Kidney epithelial cell (primary cell): ENCODE measurements around the genes CRB1 and DDX59.

- RAMPAGE, long total RNA = no peak
- RRBS = no CpG with 5 or more reads among the region's 8 CpGs
These were observed 1.4 kb downstream of the ZBTB41 start for GRCh38 chr1:197199528-197200292.

GRCh38 chr1:197200293-197200513 lies 890 bp downstream of the ZBTB41 start:
- RAMPAGE, long total RNA = no peak

- RAMPAGE, long total RNA = no peak
- RRBS = no CpG with 5 or more reads among the region's 5 CpGs
These were observed at the start of gene CRB1 for GRCh38 chr1:197267876-197268483. Gene CRB1, plus strand, starts transcription at chr1:197268252.

DNA sequence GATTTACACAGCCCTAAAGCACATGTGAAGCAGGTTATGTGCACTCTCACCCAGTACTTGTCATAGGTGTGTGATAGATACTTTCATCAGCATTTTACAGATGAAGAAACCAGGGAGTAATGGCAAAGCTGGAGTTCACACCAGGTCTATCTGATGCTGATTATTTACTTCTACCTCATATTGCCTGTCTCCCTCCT lies 796 bp upstream of the DENND1B start:
- RAMPAGE, long total RNA = no peak

- RAMPAGE, long total RNA = no peak
- RRBS = no CpG with 5 or more reads among the region's 6 CpGs
These were observed 18.2 kb upstream of the C1orf53 start for GRCh38 chr1:197884270-197884673.

DNA sequence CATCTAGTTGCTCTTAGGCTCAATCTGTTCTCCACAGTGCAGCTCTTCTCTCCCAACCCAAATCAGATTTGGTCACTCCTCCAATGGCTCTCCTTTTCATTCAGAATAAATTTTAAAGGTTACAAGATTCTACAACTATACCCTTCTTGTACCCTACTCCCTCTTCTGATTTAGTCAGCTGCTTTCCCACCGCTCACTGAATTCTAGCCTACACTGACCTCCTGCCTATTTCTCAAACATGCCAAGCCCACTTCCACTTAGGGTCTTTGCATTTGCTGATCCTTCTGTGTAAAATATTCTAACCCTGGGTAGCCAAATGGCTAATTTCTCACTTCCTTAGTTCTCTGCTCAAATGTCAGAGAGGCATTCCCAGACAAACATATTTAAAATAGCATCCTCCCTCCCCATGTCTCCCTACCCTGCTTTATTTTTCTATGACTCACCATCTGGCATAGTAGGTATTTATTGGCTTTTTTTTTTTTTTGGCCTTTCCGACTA lies 1.8 kb upstream of the NEK7 start:
- RAMPAGE, long total RNA = no peak
- RRBS = no CpG with 5 or more reads among the region's 2 CpGs

GRCh38 chr1:198157511-198157920 lies 718 bp downstream of the NEK7 start:
- RAMPAGE, long total RNA = no peak
- RRBS = no CpG with 5 or more reads among the region's 33 CpGs

GRCh38 chr1:198191769-198192408 lies 35.1 kb downstream of the NEK7 start:
- RAMPAGE, long total RNA = no peak
- RRBS = no CpG with 5 or more reads among the region's 1 CpG

DNA sequence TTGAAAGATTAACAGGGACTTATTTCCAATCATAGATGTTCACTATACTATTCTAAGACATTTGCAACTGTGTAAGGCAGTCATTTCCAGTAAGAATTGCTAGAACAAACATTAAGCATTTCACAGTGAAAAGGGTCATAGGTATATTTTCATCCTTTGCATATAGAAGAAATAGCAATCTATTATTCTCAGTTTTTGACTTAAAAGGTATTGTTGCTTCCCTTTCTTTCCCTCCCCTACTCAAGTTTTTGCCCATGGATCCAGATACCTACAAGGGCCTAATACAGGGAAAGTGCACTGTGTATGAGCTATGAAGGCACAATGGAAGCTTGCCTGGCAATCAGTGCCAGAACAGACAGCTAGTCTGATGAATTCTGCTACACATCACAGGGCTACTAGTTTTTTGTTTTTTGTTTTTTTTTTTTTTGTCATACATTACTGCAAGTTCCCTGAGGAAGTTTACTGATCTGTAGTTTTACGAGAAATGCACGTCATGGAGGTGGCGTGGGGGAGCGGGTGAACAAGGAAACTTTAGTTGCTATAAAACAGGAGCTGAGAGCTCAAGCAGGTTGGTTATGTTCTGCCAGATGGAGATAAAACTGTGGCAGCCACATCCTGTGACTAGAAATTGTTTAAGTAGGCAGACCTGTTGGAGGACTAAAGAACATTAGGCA lies 17.5 kb downstream of the PTPRC start:
- RAMPAGE, long total RNA = no peak
- RRBS = no CpG with 5 or more reads among the region's 4 CpGs

DNA sequence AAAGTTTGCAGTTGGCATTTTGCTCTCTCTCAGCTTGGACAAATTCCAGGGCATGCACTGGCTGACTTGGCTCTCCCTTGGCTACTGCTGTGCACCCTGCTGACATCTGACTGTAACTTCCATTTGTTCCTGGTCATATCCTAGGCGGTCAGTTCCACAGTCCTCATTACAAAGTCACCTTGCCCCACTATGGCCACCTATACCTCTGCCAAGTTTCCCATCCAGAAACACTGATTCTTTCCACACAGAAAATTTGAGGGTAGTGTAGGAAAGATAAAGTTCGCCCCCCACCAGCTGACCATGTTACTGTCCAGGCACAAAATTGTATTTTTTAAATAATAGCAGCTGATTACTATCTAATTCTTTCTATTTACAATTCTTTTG lies 380.6 kb upstream of the NR5A2 start:
- RAMPAGE, long total RNA = no peak
- RRBS = no CpG with 5 or more reads among the region's 2 CpGs

GRCh38 chr1:200242411-200243094 lies 167.3 kb downstream of the ZNF281 start:
- RAMPAGE, long total RNA = no peak
- RRBS = no CpG with 5 or more reads among the region's 11 CpGs

GRCh38 chr1:200352039-200352542 lies 57.7 kb downstream of the ZNF281 start:
- RAMPAGE, long total RNA = no peak
- RRBS = no CpG with 5 or more reads among the region's 3 CpGs

DNA sequence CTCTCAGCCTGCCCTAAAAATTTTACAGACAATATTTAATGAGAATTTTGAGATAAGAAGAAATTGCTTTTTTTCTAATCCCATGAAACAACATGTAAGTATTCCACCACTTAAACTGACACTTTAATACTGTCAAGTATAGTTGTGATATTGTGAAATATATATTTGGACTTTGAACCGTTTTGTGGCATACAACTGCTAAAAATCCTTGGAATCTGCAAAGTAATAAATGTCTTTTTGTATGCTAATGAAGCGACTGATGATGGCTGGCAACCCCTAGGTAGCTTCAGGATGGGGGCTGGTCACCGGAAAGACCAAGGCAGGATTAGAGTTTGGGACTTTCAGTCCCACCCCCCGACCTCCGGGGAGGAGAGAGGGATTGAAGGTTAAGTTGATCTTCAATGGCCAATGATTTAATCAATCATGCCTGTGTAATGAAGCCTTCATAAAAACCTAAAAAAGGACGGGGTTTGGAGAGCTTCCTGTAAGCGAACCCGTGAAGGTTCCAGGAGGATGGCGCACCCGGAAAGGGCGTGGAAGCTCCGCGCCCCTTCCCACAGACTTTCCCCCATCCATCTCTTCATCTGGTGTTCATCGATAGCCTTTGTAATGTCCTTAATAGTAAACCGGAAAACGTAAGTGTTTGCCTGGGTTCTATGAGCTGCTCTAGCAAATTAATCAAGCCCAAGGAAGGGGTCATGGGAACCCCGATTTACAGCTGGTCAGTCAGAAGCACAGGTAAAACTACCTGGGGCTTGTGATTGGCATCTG lies 1.7 kb upstream of the ZNF281 start:
- RAMPAGE, long total RNA = start-site peak on the plus strand centred at position 351 of the sequence, 47 bp wide, 14 and 13 reads in 2 replicates
- RRBS = 55% methylated on average over 5 of the region's 17 CpGs

DNA sequence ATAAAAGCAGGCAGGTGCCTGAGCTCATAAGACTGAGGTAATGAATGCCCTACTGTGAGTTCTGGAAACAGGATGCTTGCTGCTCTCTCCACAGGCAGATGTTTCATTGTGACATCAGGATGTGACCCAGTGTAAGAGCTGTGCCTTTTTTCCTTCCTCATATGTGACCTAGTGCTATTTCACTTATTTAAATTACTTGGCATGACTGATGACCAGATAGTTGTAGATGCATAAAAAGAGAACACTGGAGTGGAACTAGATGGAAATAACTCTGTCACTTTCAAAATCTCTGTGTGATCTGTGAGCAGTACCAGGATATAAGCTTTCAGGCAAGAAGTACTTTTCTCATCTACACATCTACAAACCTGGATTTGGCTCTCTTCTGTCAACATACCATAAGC lies 31.8 kb downstream of the KIF14 start:
- RAMPAGE, long total RNA = no peak

DNA sequence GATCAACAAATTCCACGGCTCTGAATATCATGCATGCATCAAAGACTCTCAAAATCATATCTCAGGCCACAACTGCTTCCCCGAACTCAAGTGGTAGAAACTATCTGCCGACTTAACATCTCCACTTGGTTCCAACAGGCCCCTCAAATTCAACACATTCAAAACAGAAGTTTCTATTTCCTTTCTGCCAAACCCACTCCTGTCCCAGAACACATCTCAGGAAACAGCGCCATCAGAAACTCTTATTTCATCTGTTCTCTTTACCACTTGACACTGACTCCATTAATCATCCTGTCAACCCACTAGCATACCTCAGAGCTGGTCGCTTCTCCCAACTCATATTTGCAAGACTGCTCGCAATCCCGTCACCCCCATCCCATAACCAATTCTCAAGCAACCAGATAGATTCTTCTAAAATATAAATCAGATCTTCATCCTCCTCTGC lies 16.6 kb downstream of the DDX59 start:
- RAMPAGE, long total RNA = no peak
- RRBS = no CpG with 5 or more reads among the region's 7 CpGs

GRCh38 chr1:200669164-200670039 lies at the start of gene DDX59:
Gene DDX59, minus strand, starts transcription at chr1:200669907.
- RAMPAGE, long total RNA = start-site peak on the minus strand at chr1:200669844-200669916, 102 and 80 reads in 2 replicates
- RRBS = 2% methylated on average over 35 of the region's 78 CpGs

DNA sequence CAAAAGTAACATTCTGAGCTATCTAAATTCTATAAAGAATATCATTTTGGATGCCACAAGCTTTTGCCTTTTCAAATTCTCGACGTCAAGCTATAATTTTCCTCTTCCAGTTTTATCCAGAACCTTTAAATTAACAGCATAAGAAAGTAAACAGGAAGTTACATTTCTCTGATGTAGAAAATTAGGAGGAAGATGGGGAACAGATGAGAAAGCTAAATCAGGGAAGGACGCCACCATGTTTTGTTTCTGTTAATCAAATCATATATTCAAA lies 8.9 kb upstream of the CAMSAP2 start:
- RAMPAGE, long total RNA = no peak
- RRBS = no CpG with 5 or more reads among the region's 3 CpGs

DNA sequence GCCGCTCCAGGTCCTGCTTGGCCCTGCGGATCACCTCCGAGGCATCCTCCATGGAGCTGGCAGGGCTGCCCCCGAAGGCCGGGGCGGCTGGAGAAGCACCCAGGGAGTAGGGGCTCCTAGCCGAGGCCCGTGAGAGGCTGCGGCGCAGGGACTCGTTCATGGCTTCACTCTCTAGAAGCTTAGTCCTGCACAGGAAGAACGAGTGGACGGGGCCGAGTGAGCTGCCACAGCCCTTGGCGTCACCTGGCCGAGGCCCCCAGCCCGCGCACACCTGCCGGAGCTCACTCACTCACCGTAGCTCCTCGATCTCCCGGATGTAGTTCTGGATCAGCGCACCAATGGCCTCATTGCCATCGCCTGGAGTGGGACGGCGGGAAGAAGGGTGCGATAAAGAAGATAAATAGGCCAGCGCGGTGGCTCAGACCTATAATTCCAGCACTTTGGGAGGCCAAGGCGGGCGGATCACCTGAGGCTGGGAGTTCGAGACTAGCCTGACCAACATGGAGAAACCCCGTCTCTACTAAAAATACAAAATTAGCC lies 23.0 kb downstream of the KIF21B start:
- RAMPAGE, long total RNA = no peak
- RRBS = no CpG with 5 or more reads among the region's 33 CpGs

- RAMPAGE, long total RNA = no peak
- RRBS = no CpG with 5 or more reads among the region's 6 CpGs
These were observed 9.0 kb downstream of the KIF21B start for GRCh38 chr1:201014513-201014877.

DNA sequence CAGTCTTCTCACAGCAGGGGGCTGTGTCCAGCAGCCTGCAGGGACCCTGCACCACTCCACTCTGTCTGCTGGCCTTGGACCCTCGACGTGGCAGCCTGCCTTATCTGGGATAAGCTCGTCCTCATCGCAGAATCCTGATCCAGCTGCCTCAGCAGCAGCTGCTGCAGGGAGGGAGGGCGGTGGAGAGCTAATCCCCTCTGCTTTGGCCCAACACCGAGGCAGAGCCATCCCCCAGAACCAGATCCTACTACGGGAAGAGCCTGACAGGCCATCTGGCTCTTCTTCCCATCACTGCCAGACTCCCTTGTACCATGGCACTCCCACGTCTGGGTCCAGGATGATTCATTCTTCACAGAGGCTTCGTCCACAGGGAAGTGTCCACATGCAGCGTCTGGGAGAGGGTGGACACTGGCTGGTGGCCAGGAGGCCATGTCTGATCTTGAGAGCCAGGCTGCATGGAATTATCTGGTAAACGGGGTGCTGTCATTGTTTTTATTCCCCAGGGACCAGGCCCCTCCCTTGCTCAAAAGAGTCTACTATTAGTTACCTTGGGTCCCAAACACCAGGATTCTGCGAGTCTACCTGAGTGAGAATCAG lies 14.7 kb upstream of the PKP1 start:
- RAMPAGE, long total RNA = no peak
- RRBS = no CpG with 5 or more reads among the region's 12 CpGs